Rectum (tissue), 1 donor: ENCODE data around the genes ARHGEF25, CDK4, LRIG3 and AVPR1A.

- PRO-cap: bidirectional peak, plus-strand start at chr12:57611435, minus-strand start at chr12:57611228; bidirectional peak, plus-strand start at chr12:57611645, minus-strand start at chr12:57611582; unidirectional peak, minus-strand start at chr12:57611713
Measured at GRCh38 chr12:57611019-57612189, at the start of gene ARHGEF25. TSS of gene ARHGEF25 (plus strand) at chr12:57611435.

DNA sequence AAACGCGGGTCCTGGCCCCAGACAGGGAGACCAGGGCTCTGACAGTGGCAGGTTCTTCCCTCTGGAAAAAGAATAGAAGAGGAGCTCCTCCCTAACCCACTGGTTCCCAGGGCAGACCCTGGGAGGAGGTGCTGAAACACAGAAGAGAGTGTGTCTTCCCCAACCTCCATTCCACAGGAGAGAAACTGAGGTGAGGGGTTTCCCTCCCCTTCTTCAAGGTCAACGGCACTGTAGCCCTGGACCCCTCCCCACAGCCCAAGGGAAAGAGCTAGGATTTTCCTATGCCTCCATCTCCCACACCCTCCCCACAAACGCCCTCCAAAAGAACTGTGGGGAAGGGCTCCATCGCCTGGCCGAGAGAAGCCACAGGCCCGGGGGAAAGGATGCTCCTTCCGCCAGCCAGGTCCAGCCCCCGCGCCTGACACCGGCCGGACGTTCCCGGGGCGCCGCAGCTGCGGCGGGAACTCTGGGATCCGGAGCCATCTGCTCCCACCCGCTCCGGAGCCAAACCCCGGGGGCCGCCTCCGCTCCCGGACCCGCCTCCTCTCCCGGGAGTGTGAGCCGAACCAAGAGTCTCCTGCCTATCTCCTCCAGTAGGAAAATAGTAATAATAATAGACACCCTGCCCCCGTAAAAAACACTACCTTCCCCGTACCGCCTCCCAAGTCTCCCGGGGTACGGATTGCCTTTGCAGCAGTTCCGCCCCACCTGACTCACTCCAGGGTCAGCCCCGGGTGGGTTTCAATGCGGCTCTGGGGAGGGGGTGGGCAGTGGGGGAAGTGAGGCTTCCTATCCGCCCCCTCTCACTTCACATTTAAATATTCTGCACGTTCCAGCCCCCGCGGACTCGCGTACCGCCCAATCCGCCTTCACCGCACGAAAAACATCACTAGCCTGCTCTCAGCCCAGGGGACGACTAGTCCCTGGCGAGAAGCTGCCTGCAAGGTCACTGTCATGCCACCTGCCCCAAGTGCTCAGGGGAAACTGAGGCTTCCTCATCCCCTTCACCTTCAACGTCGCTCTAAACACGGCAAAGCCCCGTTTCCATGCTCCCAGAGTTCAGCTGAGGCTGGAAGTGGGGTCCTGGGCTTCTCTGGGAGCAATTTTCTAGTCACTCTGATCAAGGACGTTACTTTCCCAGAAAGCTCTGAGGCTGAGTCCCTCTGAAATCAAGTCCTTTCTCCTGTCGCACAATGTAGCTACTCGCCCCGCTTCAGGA is 2.4 kb downstream of the AGAP2 start:
- PRO-cap: no peak

- PRO-cap: bidirectional peak, plus-strand start at chr12:57752705, minus-strand start at chr12:57752298
Measured at GRCh38 chr12:57752076-57752852, at the start of gene CDK4. TSS of gene CDK4 (minus strand) at chr12:57752310.

DNA sequence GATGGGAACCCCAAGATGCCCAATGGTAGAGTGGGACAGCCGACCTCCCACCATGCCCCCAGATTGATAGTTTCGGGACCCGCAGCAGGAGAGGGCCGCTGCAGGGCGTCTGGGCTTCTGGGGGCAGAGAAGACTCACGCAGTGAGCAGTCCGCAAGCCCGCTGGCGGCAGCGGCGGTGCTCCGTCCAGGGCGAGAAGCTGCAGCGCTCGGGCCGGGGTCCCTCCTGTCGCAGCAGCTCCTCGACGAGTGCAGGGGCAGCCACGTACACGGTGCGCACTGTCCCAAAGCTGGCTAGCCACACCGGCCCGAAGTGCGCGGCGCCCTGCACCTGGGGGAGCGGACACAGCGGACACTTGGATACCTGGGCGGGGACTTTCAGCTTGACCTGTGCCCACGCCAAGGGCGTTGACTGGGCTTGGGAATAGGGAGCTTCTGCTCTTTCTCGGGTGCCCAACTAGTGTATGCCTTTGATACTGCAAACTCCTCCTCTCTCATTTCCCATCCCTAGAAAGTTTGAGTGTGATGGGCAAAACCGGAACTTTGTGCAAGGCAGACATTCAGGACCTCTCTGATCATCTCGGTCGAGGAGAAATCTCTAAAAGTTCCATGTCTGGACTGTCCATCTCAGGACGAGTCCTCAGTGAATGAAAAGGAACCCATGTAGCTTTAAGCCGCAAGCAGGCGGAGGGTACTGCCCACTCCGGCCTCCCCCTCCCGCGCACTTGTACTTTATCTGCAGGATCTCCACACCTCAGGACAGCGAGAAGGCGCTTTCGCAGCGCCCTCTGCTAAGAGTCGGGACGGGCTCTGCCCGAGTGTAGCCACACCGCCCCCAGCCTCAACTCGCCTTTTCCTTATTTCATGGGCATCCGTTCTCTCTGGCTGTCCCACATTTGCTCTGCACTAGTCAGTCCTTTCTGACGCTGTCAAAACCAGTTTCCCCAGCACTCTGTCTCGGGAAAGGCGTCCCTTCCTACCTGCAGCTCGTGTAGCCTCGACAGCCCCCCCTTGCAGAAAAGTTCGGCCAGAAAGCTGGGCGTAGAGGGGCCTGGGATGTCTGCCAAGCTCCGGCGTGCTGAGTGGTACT is 665 bp downstream of the CYP27B1 start:
- PRO-cap: no peak

GRCh38 chr12:57796035-57796531 is 13.5 kb downstream of the TSFM start:
- PRO-cap: no peak

GRCh38 chr12:57821096-57821784 is 2.7 kb upstream of the AVIL start:
- PRO-cap: no peak

DNA sequence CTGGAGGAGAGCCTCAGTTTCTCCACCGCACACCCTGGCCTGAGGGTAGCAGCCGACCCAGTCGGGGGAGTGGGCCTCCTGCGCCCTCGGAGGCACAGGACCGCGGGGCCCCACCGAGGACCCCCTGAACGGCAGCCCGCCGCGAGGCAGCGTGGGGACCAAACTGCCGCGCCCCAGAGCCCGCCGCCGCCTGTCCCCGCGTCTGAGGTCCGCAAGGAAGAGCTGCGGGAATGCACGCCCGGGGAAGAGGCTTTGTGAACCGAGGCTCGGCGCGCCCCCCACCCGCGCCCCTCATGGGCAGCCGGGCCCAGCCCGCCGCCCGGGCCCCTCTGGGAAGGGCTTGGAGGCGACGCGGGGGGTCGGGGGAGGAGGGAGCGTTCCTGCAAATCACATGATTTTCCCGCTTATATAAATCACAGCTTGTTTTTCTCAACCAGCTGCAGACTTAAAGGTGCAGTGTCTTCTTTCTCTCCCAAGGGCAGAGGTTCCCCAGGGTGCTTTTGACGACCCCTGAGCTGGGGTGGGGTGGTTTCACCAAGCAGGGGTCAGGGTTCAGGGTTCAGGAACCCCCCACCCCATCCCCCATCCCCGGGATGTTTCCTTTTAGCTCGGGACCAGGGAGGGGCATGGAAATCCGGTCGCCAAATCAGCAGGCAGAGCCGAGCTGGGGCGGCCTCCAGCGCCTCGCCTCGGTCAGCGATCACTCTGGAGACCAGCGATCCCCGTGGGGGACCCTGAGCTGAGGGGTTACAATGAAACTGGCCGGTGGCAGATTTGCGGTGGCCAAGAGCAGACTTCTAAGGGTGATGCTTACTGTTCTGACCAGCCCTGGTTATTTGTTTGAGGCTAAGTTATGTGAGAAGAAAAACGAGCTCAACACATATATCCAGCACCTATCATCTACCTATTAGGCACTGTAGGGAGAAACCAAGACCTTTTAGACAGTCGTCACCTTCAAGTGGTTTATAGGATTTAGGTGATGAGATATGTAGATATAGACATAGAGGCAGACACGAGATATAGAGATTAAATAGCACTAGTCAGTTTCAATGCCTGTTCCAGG is 44.6 kb upstream of the ATP23 start:
- PRO-cap: bidirectional peak, plus-strand start at position 436 of the sequence, minus-strand start at position 331 of the sequence

DNA sequence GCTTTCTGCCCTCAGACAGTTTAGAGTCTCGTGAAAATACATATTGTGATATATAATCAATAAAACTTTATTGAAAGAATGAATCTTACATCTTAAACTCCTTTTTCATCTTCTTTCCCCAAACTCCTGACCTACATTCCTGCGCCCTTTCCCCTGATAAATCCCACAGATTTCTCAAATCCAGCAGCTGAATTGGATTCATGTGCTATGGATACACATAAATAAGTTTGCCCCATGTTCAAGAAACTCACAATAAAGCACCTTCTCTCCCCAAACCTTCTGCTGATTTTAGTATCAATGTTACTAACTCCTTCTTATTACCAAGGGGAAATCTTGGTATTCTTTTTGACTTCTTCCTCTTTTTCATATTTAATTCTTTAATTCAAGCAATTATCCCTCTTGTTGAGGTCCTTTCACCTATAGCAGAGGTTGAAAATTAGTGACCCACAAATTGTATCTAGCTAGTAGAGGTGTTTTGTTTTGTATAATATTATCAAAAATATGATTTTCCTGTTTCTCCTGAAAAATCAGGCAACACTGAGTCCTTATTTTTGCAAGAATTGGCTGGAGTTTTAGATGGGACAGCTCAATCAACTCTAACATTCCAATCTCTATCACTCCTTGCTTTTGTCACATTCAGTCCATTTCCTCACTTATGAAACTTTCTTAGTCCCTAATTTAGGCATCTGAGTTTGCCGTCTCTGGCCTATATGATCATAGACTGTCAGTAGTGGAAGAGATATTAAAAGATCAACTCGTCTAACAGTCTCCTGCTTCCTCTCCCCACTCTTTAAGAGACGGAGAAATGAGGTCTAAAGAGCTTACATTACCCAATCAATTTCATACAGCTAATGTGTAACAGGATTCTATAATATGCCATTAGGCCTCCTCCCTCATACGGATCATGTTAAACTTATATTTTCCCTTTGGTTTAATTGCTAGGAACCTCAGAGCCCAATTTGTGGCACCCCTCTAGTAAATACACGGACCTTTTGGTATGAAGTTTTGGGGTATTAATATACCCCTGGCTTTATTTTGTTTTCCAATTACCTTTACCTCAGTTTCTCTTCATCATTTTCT is 6.8 kb upstream of the ATP23 start:
- PRO-cap: no peak

GRCh38 chr12:58919835-58920873 is at the start of gene LRIG3:
TSS of gene LRIG3 (minus strand) at chr12:58920504.
- PRO-cap: bidirectional peak, plus-strand start at chr12:58920021, minus-strand start at chr12:58920023; bidirectional peak, plus-strand start at chr12:58920681, minus-strand start at chr12:58920498

DNA sequence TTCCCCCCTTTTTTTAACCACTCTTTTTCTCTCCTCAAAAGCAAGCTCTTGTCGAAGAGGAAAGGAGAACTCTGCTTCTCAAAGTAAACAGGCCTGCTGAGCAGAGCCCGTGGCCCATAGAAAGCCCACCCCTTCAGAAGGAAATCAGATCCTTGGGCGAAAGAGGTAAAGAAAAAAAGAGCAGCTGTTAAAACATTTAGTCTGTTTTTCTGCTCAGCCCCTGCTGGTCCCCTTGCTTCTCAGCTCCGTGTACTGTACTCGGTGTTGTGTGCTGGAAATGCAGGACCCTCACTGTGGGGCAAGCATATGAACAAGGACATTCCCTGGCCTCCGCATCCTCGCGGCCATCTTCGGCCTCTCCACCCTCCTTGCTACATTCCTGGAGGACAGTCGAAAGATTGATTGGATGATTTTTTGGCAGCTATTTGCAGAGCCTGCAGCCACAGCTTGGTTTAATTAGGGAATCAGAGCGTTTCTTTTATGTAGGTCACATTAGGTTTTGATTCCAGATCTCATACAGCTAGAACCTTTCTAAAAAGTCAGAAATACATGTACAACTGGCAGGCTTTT is 164.6 kb upstream of the LRIG3 start:
- PRO-cap: unidirectional peak, minus-strand start at position 358 of the sequence

GRCh38 chr12:59531341-59531750 is 64.5 kb upstream of the SLC16A7 start:
- PRO-cap: no peak

DNA sequence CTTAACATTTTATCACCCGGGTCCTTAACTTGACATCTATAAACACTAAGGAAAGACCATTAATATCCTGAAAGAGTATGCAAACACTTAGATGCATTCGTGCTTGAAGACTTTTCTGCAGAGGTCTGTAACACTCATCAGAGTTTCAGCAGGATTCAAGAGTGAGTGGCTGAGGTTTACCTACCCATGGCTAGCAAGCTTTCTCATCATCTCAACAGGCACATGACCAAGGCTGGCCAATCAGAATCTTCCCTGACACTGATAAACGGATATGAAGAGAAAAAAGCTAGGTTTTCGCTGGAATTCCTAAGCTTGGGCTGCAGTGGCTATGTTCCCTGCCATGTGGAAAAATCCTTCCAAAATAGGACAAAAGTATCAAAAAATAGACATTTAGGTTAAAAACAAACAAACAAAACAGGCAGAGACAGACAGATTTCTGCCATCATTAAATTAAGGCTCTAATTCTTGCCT is 94.4 kb downstream of the TAFA2 start:
- PRO-cap: no peak

DNA sequence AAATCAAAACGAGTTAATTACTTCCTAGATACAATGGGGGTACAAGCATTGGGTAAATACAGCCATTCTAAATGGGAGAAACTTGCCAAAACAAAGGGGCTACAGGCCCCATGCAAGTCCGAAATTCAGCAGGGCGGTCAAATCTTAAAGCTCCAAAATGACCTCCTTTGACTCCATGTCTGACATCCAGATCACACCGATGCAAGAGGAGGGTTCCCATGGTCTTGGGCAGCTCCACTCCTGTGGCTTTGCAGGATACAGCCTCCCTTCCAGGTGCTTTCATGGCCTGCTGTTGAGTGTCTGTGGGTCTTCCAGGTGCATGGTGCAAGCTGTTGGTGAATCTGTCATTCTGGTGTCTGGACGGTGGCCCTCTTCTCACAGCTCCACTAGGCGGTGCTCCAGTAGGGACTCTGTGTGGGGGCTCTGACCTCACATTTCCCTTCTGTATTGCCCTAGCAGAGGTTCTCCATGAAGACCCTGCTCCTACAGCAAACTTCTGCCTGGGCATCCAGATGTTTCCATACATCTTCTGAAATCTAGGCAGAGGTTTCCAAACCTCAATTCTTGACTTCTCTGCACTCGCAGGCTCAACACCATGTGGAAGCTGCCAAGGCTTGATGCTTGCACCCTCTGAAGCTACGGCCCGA is 45.8 kb downstream of the MON2 start:
- PRO-cap: no peak

- PRO-cap: no peak
Measured at GRCh38 chr12:62647217-62648323, 180.9 kb downstream of the MON2 start.

GRCh38 chr12:62724789-62725378 is 210.1 kb downstream of the PPM1H start:
- PRO-cap: no peak

GRCh38 chr12:62866488-62867306 is 68.3 kb downstream of the PPM1H start:
- PRO-cap: no peak

DNA sequence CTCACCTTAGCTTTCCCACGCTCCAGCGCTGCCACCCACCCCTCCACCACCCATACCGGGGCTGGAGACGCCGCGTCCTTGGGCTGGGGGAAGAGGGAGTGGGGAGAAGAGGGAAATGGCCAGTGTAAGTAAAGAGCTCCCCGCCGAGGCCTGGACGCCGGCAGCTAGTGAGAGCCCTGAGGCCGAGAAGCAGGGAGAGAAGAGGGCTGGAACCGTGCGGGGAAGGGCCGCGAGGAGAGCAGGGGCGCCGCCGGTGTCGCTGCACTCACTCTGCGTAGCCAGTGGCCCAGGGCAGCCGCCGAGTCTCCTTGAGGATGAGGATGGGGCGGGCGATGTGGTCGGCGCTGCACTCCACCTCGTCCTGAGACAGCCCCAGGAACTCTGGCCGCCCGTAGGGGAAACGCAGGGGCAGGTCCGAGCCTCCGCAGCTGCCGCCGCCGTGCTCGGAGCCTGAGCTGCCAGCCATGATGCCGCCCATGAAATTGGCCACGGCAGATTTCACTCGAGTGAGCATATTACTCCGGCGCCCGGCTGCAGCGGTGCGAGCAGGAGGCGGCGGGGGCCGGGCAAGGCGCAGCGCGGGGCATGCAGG is 631 bp downstream of the PPM1H start:
- PRO-cap: no peak

DNA sequence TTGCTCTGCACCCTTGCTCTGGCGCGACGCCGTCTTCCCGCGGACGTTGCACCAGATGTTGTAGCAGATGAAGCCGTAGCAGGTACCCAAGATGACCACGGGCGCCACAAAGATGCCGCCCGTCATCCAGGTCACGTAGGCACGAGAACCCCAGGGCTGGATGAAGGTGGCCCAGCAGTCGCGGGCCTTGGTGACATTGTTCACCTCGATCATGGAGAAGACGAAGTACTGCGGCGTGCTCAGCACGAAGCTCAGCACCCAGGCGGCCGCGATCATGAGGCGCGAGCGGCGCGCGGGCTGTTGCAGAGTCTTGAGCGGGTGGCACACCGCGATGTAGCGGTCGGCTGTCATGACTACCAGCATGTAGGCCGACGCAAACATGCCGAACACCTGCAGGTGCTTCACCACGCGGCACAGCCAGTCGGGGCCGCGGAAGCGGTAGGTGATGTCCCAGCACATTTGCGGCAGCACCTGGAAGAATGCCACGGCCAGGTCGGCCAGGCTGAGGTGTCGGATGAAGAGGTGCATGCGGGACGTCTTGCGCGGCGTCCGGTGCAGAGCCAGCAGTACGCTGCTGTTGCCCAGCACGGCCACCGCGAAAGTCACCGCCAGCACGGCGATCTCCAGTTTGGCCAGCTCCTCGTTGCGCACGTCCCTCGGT is 817 bp downstream of the AVPR1A start:
- PRO-cap: unidirectional peak, minus-strand start at position 604 of the sequence

- PRO-cap: no peak
Measured at GRCh38 chr12:63150715-63151448, at the start of gene AVPR1A. TSS of gene AVPR1A (minus strand) at chr12:63151201.

GRCh38 chr12:63276601-63276859 is 125.5 kb upstream of the AVPR1A start:
- PRO-cap: no peak